ENCODE data around the genes TRIM49C and MTNR1B.

GRCh38 chr11:86559171-86560092 is 184.7 kb downstream of the CCDC81 start:
- RAMPAGE, long total RNA, result no peak
- RRBS, result no CpG with 5 or more reads among the region's 9 CpGs

GRCh38 chr11:86702294-86702766 is 98.0 kb upstream of the PRSS23 start:
- RAMPAGE, long total RNA, result no peak
- RRBS, result no CpG with 5 or more reads among the region's 3 CpGs

DNA sequence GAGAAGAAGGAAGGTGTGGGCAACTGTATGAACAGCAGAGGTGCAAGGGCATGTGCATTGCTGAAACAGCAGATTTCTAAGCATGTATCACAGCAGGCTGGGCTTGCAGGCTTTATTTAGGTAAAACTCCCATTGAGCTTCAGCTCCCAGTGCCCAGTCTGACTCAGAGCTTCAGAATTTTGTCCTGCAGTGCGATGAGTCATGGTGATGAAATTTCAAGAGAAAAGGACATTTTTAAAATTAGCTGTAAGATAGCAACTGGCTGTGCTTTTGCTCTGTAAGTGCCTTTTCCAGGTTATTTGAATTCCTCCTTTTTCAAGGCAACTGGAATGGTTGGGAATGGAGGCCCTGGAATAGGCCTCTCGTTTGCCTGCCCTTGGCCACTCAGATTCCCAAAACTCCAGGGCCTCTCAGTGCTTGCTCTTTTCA is 59.7 kb upstream of the PRSS23 start:
- RAMPAGE, long total RNA, result no peak
- RRBS, result no CpG with 5 or more reads among the region's 2 CpGs

- RAMPAGE, long total RNA, result no peak
- RRBS, result no CpG with 5 or more reads among the region's 5 CpGs
These were observed 56.8 kb upstream of the PRSS23 start for GRCh38 chr11:86743359-86744156.

DNA sequence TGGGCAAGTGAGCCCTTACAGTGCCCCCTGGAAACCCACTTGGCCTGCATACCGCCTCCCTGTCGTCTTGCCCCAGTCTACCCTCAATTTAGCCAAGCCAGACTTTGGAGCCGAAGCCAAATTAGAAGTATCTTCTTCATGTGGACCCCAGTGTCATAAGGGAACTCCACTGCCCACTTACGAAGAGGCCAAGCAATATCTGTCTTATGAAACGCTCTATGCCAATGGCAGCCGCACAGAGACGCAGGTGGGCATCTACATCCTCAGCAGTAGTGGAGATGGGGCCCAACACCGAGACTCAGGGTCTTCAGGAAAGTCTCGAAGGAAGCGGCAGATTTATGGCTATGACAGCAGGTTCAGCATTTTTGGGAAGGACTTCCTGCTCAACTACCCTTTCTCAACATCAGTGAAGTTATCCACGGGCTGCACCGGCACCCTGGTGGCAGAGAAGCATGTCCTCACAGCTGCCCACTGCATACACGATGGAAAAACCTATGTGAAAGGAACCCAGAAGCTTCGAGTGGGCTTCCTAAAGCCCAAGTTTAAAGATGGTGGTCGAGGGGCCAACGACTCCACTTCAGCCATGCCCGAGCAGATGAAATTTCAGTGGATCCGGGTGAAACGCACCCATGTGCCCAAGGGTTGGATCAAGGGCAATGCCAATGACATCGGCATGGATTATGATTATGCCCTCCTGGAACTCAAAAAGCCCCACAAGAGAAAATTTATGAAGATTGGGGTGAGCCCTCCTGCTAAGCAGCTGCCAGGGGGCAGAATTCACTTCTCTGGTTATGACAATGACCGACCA is 7.6 kb downstream of the PRSS23 start:
- RAMPAGE, long total RNA, result no peak
- RRBS, result no CpG with 5 or more reads among the region's 21 CpGs

DNA sequence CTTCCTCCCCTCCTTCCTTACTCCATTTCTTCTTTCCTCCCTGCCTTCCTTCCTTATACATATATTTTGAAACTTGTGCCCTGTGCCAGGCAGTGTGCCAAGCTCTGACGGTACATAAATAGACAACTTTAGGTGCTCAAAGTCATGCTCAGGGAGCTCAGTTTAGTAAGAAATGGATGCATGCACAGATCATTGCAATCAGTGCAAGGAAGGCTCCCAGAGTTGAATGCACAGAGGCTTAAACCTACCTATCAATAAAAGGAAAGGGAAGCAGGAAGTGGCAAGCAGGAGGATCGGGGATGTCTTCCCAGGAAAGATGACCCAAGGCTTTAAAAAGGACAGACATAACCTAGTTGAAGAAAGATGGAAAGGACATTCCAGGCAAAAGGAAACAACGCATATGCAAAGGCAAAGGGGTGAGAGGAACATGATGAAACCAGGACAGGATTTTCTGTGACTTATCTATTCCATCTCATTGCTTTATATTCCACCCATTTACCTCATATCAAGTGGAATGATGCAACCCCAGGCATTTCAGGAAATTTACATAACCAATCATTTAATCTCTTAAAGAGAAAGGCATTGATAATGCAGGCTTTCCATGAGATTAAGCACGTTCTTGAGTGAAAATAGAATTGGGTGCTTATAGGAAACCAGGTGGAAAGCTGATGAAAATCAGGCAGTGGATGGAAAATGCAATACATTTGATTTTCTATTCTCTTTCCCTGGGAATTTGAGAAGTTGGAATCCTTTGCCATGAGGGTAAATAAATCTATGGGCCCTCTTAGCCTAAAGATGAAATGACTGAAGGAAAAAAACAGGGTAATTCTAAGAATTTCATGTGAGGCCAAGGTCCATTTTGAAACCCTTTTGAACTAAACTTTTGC is 13.0 kb downstream of the FZD4 start:
- RAMPAGE, long total RNA, result no peak
- RRBS, result no CpG with 5 or more reads among the region's 4 CpGs

DNA sequence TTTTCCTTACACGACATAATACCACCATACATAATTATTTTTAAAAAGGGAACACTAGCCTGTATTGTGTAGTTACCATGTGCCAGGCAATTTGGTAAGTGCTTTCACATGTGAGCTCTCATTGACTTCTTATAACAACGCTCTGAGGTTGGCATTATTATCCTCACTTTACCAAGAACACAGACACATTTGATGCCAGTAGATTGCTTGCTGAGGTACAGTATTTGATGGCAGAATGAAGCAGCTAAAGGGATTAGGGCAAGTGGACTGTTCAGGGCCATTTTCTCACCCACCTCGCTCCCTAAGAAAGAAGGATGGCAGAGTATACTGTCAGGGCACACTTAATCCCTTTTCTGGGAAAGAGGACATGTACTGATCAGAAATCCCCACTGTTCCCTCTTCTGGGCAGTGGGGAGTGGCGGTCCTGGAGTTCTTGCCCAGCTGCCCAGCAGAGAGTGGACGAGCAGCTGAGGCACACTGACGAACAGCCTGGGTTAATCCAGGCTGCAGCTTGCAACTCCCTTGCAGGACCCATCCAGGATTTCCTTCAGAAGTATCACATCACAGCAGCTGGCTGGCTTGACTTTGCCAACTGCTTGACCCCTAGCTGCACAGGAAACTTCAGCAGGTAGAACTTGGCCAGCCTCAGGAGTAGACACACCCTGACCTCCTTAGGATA is 27.6 kb upstream of the FZD4 start:
- RAMPAGE, long total RNA, result no peak
- RRBS, result no CpG with 5 or more reads among the region's 6 CpGs

GRCh38 chr11:88307809-88308506 is 29.6 kb downstream of the CTSC start:
- RAMPAGE, long total RNA, result no peak
- RRBS, result no CpG with 5 or more reads among the region's 11 CpGs

GRCh38 chr11:88509034-88509769 is 171.7 kb upstream of the CTSC start:
- RAMPAGE, long total RNA, result no peak
- RRBS, result 4% methylated on average over 4 of the region's 54 CpGs

- RAMPAGE, long total RNA, result no peak
- RRBS, result no CpG with 5 or more reads among the region's 2 CpGs
These were observed 86.2 kb downstream of the GRM5 start for GRCh38 chr11:88979673-88979902.

DNA sequence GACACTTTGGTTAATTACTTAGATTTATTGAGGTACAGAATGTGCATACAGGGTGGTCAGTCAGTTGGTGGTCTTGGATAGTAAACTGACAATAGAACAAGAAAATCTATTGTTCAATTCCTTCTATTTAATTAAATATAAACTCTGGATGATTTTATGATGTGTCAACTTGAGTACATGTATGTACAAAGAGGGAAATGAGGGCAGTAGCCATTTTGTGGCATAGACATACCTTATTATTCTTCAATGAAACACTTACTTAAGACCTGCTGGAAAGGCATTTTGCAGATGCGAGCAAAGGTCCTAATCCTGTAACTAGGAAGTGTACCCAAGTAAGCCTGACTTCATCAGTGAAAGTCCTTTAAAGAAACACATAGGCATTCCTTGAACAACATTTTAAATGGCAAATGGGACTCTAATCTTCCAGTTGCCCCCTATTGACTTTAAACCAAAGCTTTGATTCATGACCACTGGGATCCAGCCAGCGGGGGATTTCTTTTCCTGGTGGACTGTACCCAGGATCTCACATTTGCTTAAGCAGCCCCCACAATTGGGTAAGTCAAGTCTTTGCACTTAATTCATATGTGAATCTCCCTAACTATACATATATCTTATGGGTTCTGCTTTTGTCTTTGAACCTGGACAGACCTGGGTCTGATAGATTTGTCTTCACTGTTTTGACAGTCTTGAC is at the start of gene TRIM49C:
Gene TRIM49C (plus strand): TSS at position 416 of the 691 bp plus-strand sequence.
- RAMPAGE, long total RNA, result no peak
- RRBS, result no CpG with 5 or more reads among the region's 2 CpGs

DNA sequence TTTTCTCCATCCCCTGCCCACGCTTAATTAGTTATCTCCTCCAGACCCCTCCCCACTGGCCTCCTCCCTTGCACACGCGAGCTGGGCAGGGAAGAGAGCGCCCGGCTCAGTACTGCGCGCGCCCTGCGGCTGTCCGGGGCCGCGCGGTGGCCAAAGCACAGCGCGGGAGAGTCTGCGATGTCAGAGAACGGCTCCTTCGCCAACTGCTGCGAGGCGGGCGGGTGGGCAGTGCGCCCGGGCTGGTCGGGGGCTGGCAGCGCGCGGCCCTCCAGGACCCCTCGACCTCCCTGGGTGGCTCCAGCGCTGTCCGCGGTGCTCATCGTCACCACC is at the start of gene MTNR1B:
Gene MTNR1B (plus strand): TSS at position 103 of the 330 bp plus-strand sequence.
- RAMPAGE, long total RNA, result no peak
- RRBS, result 9% methylated on average over 11 of the region's 32 CpGs

GRCh38 chr11:93718062-93718568 is 23.2 kb downstream of the TAF1D start:
- RAMPAGE, long total RNA, result no peak
- RRBS, result no CpG with 5 or more reads among the region's 4 CpGs

- RAMPAGE, long total RNA, result no peak
- RRBS, result no CpG with 5 or more reads among the region's 1 CpG
These were observed 5.6 kb downstream of the C11orf54 start for GRCh38 chr11:93747072-93747528.

- RAMPAGE, long total RNA, result no peak
- RRBS, result no CpG with 5 or more reads among the region's 3 CpGs
These were observed 33.0 kb downstream of the MED17 start for GRCh38 chr11:93817106-93817532.

DNA sequence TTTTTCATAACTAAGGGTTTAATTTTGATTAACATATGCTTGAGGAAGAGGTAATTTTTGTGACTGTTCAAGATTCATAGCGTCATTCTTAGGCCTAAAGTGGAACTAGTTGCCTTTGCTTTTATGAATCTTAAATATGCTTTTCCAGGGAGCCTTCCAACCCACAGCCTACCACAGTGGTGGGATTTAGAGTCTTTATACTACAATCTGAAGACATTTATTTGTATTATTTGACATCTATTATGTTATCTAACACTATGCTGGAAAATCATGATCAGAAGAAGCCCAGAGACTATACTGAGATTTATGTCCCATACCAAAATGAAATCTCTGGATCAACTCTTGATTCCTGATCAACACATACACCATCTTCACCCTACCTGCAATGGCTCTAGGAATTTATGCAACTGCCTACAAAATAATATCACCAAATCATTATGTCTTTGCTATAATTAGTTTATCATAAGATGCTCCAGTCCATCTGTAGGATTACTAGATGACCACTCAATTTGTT is 6.9 kb downstream of the ANKRD49 start:
- RAMPAGE, long total RNA, result no peak
- RRBS, result no CpG with 5 or more reads among the region's 1 CpG

GRCh38 chr11:94629795-94630126 is 62.6 kb downstream of the PIWIL4 start:
- RAMPAGE, long total RNA, result no peak
- RRBS, result no CpG with 5 or more reads among the region's 1 CpG

DNA sequence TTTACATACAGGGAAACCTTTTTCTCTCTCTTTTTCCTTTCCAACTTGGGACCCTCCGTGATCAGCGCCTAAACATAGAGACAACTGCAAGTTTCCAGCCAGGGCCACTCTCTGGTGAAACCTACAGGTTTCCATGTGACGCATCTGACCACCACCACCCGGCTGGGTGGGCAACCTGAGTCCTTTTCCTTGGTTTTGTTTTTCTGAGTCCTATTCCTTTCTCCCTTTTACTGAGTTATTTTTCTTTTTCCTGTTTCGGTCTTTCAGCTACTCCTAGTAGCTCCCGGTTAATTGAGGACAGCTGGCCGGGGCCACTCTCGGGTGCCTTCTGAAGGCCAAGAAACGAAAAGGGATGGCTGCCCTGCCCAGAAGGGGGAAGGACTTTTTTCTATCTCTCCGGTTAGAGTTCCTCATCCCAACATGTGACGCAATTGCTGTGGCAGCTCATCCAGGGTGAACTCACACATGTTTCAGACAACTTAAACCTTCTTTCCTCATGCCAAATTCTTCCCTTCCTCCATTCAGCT is 83.5 kb downstream of the PIWIL4 start:
- RAMPAGE, long total RNA, result no peak
- RRBS, result 4% methylated on average over 3 of the region's 11 CpGs

DNA sequence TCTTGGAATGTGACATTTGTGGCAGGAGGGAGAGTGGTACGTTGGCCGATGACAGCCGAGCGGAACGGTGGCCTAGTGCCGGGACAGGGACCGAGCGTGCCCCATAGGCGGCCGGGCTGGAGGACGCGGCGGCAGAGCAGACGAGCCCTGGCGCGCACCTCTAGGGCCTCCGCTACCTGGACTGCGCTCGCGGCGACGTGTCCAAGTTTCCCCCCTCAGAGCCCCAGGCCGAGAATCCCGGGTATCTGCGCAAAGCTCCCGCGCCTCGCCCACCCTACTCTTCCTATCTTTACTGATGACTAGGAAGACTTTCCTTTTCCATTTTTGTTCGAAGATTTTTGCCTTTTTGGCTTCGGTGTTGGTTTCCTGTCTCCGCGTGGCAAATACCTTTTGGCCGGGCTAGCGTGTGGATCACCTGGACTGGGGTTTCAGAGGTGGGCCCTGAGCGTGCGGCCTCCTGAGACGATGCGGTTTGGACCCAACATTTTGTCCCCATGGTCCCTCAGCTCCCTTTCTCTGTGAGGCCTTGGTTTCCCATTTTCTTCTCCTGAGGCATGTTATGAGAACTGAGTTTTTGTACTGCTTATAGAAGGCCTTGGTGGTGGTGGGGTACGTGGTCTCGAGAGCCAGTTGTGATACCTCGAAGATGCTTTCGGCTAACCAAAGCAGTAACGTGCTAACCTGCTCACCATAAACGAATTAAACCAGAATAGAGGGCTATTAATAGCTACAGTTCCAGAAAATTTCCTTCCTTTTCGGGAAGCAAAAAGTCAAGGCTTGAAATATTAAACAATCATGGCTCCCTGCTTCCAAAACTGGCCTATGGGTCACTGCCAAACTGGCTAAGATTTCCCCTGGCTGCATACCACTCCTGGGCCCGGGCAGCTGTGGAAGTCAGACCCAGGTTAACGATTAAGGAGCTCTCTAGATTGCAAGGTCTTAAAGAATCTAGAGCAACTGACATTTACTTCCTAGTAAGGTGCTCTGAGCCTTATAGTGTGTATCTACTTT is 1.4 kb downstream of the AMOTL1 start:
- RAMPAGE, long total RNA, result no peak
- RRBS, result no CpG with 5 or more reads among the region's 47 CpGs

GRCh38 chr11:94778367-94778985 is 10.3 kb downstream of the AMOTL1 start:
- RAMPAGE, long total RNA, result no peak
- RRBS, result no CpG with 5 or more reads among the region's 2 CpGs